ENCODE measurements around a stretch of chr2.

GRCh38 chr2:67404754-67405544 lies 7.8 kb downstream of the ETAA1 start:
- RRBS = no CpG with 5 or more reads among the region's 1 CpG

- RRBS = no CpG with 5 or more reads among the region's 2 CpGs
Observed at GRCh38 chr2:67825207-67825820, 237.5 kb downstream of the C1D start.

- RRBS = no CpG with 5 or more reads among the region's 5 CpGs
Observed at GRCh38 chr2:68201523-68202097, 43.9 kb downstream of the PNO1 start.

- RRBS = no CpG with 5 or more reads among the region's 7 CpGs
Observed at GRCh38 chr2:68230366-68231741, 21.5 kb downstream of the PPP3R1 start.

DNA sequence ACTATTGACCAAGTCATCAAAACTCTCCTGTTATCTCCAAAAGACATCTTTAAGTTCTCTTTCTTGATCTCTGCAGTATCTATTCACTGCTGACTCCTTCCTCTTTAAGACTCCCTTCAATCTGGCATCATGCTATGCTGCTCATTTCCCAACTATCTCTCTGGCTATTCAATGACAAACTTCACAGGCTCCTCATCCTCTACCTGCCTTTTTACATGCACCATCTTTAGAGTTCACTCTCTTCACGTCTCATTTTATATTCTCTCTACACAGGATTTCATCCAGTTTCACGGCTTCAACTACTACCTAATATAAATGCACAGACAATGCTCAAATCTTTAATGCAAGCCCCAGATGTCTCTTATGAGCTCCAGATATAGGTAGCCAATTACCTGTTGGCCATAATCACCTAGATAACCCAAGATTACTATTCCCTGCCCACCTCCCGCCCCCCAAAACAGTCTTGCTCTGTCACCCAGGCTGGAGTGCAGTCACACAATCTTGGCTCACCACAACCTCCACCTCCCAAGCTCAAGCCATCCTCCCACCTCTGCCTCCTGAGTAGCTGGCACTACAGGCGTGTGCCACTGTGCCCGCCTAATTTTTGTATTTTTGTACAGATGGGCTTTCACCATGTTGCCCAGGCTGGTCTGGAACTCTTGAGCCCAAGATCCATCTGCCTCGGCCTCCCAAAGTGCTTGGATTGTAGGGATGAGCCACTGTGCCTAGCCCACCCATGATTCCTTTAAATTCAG lies 5.6 kb downstream of the PPP3R1 start:
- RRBS = no CpG with 5 or more reads among the region's 6 CpGs

DNA sequence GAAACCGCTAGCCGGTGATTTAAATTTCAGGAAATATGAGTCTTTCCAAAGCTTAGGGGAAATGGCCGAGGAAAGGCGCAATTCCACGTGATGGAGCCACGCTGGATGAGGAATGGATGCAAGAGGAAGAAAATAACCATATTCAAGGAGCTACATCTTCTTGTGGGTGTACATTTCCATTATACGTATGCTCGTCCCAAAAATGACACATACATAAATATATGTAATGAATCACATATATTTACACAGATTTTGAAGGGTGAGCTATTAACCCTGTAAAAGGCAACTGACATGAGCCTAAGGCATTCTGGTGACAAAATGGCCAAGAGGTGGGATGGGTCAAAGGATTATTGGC lies 253 bp upstream of the CNRIP1 start:
- RRBS = 4% methylated on average over 2 of the region's 8 CpGs

- RRBS = no CpG with 5 or more reads among the region's 6 CpGs
Observed at GRCh38 chr2:68389304-68389827, 24.3 kb downstream of the PLEK start.

GRCh38 chr2:68395734-68396448 lies 30.8 kb downstream of the PLEK start:
- RRBS = no CpG with 5 or more reads among the region's 7 CpGs

DNA sequence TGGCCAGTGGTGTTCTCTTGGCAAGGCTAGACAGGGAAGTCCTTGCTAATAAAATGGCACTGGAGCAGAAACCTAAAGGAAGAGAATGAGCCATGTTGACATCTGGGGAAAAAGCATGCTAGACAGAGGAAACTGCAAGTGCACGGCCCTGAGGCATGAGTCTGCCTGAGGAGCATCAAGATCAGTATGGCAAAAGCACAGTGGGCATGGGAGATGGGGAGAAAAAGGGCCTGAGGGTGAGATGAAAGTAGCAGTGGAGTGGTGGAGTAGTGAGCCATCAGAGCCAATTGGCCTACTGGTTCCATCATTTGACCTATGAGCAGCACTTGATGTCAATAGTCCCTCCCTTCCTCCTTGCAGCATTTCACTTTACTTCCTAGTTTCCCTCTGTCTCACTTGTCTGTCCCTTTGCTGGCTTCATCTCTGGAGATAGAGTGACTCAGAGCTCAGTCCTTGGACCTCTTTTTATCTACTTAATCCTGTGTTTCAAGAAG lies 32.2 kb downstream of the FBXO48 start:
- RRBS = no CpG with 5 or more reads among the region's 1 CpG

GRCh38 chr2:68741148-68741531 lies 6.5 kb downstream of the ARHGAP25 start:
- RRBS = no CpG with 5 or more reads among the region's 3 CpGs

DNA sequence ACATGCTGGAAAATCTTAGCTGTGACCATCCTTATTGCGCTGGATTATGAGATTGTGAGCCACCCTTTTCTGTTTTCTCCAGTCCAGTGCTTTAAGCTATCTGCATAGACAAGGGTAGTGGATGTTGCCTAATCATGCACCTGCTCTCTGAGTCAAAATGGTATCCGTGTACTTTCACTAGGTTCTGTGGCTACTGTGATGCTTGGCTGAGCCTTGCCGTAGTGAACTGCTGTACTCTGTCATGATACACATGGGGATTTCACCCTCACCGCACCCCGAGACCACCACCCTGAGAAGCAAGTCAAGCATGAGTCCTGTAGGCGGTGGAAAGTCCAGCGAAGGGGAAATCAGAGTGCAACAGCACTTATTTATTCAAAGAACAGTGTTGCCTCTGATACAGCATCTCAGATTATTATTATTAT lies 55.0 kb downstream of the ARHGAP25 start:
- RRBS = no CpG with 5 or more reads among the region's 7 CpGs

- RRBS = no CpG with 5 or more reads among the region's 14 CpGs
Observed at GRCh38 chr2:68799565-68800164, 65.1 kb downstream of the ARHGAP25 start.

DNA sequence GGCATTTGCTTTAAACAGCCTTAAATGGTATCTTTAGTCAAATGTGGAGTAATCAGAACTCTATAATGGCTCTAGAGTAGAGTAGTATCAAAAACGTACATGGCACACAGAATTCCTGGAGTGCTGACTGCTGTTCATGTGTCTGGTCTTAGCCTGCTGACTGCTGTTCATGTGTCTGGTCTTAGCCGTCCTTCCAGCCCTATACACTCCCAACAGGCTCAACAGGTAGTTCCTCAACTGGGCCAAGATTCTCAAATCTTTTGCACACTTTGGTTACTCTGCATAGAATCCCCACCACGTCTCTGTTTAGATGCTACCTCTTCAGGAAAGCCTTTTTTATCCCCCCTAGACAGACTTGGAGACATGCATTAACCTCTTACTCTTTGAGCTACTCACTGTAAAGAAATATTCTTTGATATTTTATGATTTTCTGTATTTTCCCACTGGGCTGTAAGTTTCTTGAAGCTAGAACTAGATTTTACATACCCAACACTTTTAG lies 1.1 kb upstream of the GFPT1 start:
- RRBS = no CpG with 5 or more reads among the region's 3 CpGs

DNA sequence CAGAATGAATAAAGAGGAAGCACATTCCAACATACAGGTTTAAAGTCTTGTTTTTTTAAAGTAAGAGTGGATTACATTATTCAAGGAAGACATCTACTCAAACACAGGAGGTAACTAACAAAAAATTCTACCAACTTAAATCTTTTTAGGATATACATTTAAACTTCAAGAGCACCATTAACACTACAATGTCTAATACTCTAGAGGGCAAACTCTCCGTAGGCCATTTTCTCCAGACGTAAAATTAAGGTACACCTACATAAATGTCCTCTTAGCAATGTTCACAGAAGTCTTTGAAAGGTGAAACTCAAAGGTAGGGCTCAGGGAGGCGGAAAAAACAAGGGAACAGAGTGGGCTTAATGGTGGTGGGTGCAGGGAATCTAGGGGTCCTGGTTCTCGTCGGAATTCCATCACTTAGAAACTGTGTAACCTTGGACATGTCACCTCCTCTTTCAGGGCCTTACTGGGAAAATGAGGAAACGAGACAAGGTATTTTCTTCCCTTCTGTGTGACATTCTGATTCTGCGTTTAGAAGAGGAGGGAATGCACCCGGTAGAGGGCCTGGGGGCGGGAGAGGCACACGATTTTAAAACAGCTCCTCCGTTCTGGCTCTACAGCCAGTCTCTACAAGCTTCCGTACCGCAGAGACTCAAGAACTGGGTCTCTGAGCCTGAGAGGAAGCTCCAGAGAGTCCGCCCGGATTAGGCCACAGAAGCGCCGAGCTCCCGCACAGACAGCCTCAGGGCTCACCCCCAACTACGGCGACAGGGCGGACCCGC lies 579 bp downstream of the NFU1 start:
- RRBS = 2% methylated on average over 8 of the region's 22 CpGs

DNA sequence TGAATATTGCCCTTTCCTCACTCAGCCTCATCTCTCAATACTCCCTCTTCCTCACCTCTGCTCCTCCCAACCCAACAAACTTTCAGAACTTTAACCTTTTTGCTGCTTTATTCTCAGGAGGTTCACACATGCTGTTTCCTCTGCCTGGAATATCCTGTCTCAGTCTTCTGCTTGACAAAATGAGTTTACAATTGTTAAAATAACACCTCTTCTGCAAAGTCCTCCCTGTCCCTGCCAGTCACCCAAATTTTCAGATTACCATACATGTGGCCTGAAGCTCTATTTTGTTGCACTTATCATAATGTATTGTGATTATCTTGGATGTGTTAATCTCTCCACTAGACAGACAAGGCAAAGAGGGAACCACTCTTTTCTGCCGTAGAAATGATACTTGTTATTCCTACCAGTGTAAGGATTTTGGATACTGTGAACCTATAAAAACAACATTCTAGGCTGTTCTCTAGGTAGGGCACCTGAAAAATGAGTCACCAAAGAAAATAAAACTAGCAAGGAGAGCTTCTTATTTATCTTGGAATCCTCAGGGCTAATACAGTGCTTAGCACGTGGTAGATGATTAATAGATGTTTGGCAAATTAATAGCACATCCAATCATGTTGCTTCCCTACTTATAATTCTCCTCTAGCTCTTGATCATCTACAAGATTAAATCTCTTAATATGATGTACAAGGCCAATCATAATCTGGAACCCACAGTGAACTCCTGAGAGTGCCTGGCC lies 73.2 kb downstream of the AAK1 start:
- RRBS = no CpG with 5 or more reads among the region's 2 CpGs

GRCh38 chr2:69626015-69626682 lies 17.4 kb downstream of the AAK1 start:
- RRBS = no CpG with 5 or more reads among the region's 6 CpGs

GRCh38 chr2:69642604-69643473 lies 700 bp downstream of the AAK1 start:
- RRBS = 3% methylated on average over 5 of the region's 44 CpGs

DNA sequence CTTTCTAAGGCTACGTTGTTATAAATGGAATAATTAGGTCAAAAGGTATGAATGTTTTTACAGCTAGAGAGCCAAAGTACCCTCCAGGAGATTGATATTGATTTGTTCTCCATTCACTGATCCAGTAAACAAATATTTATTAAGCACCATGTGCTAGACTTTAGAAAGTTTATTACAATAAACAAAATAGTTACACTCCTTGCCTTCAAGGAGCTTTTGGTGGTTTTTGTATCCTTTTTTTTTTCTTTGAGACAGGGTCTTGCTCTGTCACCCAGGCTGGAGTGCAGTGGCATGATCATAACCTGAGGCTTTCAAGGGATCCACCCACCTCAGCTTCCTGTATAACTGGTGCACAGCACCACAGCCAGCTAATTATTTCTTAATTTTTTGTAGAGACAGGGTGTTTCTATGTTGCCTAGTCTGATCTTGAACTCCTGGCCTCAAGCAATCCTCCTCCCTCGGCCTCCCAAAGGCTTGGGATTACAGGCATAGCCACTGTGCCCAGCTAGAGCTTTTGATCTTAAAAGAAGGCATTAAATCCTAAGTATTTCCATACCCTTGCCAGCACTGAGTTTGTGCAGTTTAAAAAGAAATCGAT lies 6.8 kb upstream of the AAK1 start:
- RRBS = no CpG with 5 or more reads among the region's 3 CpGs

GRCh38 chr2:69689516-69689947 lies 46.0 kb upstream of the AAK1 start:
- RRBS = no CpG with 5 or more reads among the region's 3 CpGs